Metastatic Breast Carcinoma in the Brain (tissue), 10 donors: ENCODE results near the gene SLC6A13.

GRCh38 chr12:106173-106835 is 39.7 kb downstream of the IQSEC3 start:
- PRO-cap, 10 experiments, result peak in 2 of 10 experiments; most common plus-strand start chr12:106583 (in 2)

- PRO-cap, 10 experiments, result peak in 1 of 10 experiments; most common plus-strand start chr12:203916 (in 1)
These were observed 10.4 kb downstream of the SLC6A12 start for GRCh38 chr12:203408-204018.

DNA sequence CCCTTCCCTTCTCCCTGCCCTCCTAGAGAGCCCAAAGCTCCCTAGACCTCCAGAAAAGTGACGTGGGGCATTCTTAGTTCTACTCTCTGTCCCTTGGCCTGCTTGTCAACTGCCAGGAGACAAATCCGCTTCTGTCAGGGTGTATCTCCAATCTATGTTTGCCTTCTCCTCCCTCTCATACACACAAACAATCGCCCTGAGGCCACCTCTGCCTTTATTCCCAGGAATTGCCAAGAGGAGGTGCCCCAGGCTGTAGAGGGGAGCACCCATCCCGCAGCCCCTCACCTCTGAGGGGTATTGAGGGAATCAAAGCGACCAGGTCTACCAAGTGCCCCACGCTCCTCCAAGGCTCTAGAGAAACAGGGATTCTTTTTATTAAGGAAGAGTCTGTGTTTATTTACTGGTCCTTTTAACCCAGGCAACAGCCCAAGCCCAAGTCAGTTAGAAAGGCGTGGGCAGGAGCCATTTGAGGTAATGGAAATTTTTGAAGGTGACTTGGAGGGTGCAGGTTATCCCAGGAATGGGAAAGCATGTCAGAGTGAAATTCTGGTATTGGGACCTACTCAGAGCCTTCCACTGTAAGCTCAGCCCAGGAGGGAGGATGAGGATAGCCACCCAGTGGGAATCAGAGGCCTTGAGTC is 3.0 kb downstream of the SLC6A12 start:
- PRO-cap, 10 experiments, result peak in 3 of 10 experiments; most common plus-strand start position 536 of the sequence (in 2); most common minus-strand start position 353 of the sequence (in 2)

DNA sequence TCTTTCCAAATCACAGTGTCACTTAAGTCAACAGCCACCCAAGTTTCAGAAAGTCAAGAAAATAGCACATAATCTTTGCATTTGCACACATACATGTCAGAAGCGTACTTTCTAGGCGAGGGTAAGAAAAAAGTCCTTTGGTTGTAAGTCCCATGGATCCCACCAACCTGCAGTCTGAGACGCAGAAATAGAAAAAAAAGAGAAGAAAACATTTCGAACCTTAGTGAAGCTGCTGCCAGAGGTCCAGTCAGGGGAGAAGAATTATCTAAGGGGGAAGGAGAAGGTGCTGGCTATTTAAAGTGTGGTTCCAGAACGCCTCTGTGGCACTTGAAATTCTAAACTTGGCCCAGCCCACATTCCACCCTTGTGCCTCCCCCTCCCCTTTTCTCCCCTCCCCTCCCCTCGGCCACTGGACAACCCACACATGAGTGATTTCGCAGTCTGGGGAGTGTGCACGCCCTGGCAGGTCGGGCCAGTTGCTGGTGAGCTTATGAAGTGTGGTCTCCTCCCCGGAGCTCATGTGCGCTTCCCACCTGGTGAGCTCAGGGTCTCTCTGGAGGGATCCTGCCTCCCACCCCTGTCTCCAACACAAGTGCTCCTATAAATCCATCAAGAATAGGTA is at the start of gene SLC6A13:
Gene SLC6A13, minus strand, starts transcription at position 267 of the 622 bp plus-strand sequence.
- PRO-cap, 10 experiments, result peak in 1 of 10 experiments; most common plus-strand start position 475 of the sequence (in 1); most common minus-strand start position 267 of the sequence (in 1)

DNA sequence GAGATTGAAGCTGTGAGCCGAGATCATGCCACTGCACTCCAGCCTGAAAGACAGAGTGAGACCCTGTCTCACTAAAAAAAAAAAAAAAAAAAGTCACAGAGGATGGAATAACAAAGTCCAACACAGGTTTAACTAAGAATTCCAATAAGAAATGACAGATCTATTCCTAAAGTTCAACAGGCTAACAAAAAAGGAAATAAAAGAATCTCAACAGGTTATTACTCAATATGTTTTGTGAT is 52.9 kb downstream of the KDM5A start:
- PRO-cap, 10 experiments, result no peak in any of the 10 experiments

DNA sequence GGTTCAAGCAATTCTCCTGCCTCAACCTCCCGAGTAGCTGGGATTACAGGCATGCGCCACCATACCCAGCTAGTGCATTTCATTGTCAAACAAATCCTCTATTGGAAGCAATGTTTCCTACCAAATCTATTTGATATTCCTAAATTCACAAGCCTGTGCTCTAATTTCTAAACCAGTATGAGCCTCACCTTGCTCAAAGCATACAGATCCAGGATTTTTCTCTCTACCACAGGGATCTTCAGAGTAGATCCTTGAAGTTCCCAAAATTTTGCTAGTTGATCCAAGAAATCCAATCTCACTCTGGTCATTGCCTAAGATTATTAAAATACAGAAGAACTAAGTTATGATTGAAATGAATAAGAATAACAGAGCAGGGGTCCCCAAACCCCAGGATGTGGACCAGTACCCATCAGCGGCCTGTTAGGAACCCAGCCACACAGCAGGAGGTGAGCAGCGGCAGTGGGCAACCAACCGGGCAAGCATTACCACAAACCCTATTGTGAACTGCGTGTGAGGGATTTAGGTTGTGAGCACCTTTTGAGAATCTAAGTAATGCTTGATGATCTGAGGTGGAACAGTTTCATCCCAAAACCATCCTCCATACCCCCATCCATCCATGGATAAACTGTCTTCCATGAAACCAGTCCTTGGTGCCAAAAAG is 5.1 kb downstream of the KDM5A start:
- PRO-cap, 10 experiments, result no peak in any of the 10 experiments

- PRO-cap, 10 experiments, result no peak in any of the 10 experiments
These were observed 56.8 kb downstream of the B4GALNT3 start for GRCh38 chr12:516157-517299.

DNA sequence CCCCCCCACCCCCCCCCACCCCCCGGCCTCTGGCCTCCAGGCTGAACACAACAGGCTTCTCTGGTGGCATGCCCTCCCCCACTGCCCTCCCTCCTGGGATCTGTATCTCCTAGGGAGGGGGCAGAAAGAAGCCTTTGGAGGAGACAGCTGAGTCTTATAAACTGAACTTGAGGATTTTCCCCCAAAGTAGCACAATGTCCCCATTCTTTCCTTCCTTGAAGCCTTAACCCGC is 82.0 kb downstream of the B4GALNT3 start:
- PRO-cap, 10 experiments, result peak in 1 of 10 experiments; most common plus-strand start position 98 of the sequence (in 1)

- PRO-cap, 10 experiments, result no peak in any of the 10 experiments
These were observed 95.0 kb downstream of the NINJ2 start for GRCh38 chr12:568074-568764.

DNA sequence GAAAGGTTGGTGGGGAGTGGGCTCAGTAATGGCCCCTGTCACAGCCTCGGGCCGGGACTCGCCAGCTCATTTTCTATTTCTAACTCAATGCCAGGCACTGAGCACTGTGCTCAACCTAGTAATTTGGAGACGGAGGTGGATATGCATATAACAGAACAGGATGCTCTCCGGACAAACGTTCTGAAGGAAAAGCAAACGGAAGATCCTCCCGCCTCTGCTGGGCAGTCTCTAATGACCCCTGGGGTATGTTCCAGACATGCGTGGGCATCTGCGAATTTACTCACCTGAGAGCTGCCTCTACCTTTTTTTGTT is 32.2 kb downstream of the NINJ2 start:
- PRO-cap, 10 experiments, result no peak in any of the 10 experiments

GRCh38 chr12:645397-646224 is 17.6 kb downstream of the NINJ2 start:
- PRO-cap, 10 experiments, result peak in 2 of 10 experiments; most common plus-strand start chr12:646061 (in 2)

DNA sequence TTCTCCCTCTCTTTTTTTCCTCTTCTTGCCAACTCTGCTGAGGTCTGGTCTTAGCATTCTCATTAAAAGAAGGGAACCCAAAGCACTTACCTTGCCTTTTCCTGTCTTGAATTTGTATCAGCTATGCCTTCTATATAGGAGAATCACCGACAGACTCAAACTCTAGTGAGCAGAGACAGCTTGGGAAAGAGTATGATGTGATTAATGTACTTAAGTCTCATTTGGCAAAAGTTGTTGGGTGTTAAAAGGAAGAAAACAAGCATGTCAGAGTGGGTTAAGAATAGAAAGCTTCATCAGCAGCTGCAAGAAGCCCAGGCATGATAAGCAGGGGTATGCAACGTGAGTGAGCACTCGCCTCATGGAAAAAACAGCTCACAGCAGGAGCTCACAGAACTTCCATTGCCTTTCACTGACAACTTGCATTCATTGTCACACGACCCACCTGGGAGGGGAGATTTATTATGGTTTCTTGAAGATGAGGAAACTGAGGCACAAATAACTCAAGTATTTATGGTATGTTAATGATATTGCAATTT is 35.9 kb upstream of the WNK1 start:
- PRO-cap, 10 experiments, result no peak in any of the 10 experiments

- PRO-cap, 10 experiments, result no peak in any of the 10 experiments
These were observed 28.0 kb upstream of the WNK1 start for GRCh38 chr12:724394-724861.

DNA sequence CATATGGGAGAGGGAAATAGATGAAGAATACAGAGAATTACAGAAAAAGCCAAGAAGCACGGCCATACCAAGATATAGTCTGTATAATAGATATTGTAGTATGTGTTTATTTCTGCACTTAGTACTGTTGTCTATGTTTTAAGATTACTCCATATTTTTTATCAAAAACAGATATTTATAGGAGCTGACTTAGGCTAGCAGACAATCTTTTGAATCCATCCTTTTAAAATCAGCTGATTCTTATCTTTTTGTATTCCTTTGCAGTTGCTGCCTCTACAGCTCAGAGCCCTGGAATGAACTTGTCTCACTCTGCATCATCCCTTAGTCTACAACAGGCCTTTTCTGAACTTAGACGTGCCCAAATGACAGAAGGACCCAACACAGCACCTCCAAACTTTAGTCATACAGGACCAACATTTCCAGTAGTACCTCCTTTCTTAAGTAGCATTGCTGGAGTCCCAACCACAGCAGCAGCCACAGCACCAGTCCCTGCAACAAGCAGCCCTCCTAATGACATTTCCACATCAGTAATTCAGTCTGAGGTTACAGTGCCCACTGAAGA is 65.0 kb downstream of the RAD52 start:
- PRO-cap, 10 experiments, result no peak in any of the 10 experiments

GRCh38 chr12:1110134-1110459 is 119.1 kb downstream of the ERC1 start:
- PRO-cap, 10 experiments, result no peak in any of the 10 experiments

- PRO-cap, 10 experiments, result peak in 1 of 10 experiments; most common minus-strand start chr12:1116030 (in 1)
These were observed 124.8 kb downstream of the ERC1 start for GRCh38 chr12:1115677-1116286.

DNA sequence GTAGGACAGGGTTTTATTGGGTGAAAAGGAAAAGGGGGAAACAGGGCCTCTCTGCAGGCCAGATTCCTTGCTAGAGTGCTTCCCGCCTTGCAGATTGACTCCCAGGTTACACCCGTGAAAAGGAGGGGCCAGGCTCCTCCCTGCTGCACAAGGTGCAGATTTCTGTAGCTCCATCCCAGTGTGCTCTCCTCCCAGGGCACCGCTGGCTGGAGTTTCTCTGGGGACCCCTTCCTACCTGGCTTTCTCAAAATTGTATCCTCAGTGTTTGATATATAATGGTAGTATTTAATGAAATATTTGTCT is 221.6 kb downstream of the ERC1 start:
- PRO-cap, 10 experiments, result peak in 1 of 10 experiments; most common plus-strand start position 178 of the sequence (in 1); most common minus-strand start position 77 of the sequence (in 1)

GRCh38 chr12:1281711-1282344 is 290.8 kb downstream of the ERC1 start:
- PRO-cap, 10 experiments, result no peak in any of the 10 experiments

- PRO-cap, 10 experiments, result peak in 1 of 10 experiments; most common minus-strand start chr12:1496632 (in 1)
These were observed 97.8 kb downstream of the FBXL14 start for GRCh38 chr12:1496547-1497095.

GRCh38 chr12:1593224-1593624 is 1.2 kb downstream of the FBXL14 start:
- PRO-cap, 10 experiments, result no peak in any of the 10 experiments